Vermiform appendix (tissue), 1 donor: ENCODE results near the gene ETV6.

GRCh38 chr12:10121198-10121815 lies 8.7 kb downstream of the CLEC7A start:
- PRO-cap = bidirectional peak, plus-strand start at chr12:10121524, minus-strand start at chr12:10121395

- PRO-cap = no peak
These were observed 17.8 kb downstream of the OLR1 start for GRCh38 chr12:10154123-10154586.

- PRO-cap = no peak
These were observed 2.8 kb downstream of the KLRD1 start for GRCh38 chr12:10310373-10310903.

DNA sequence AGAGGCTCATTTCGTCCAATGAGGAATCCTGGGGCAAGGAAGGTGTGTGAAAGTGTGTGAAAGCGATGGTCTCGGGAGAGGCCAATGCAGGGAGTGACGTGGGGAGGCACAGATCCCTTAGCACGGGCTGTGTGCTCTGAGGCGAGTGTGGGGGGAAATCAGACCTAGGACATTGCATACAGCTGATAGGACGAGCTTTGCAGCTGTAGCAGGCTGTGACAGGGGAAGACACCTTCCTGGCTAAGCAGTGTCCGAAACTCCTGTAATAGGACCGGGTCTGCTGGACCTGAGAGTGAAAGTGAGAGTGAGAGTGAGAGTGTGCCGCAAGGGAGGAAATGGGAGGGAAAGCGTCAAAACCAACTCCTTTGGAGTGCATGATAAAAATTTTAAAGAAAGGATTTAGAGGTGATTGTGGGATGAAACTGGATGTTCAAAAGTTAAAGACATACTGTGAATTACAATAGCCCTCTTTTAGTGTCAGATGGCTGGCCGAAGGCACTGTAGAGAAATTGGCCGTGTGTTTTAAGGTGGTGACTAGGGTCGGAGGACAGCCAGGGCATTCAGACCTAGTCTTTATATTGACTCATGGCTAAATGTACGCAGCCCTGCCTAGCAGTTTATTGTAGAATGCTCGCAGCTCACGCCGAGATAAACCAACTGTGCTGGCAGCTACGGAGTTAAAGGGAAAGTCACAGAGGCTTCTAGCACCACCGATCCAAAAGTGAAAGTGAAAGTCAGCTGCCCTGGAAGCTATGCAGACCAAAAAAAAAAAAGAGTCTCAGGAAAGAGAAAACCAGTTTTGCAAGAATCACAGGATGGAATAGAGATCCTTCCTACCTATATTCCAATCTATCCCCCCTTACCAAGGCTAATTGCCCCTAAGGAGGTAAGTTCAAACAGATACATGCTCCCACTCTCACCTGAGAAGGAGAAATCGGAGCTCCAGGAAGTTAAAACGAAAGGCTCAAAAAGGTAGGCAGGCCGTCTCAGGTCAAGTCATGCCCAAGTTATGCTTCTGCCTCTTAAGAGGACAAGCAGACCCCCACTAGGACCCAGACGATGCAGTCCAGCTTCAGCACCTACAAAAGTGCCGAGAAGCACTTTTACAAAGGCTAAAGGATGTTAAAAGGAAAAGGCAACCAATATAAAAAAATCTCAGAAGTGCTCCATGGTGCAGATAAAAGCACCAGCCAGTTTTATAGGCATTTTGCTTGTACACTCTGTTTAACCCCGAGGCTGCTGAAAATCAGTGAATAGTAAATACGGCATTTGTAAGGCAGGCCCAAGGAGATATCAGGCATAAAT lies 25.0 kb downstream of the KLRK1 start:
- PRO-cap = bidirectional peak, plus-strand start at position 326 of the sequence, minus-strand start at position 300 of the sequence; bidirectional peak, plus-strand start at position 769 of the sequence, minus-strand start at position 723 of the sequence

DNA sequence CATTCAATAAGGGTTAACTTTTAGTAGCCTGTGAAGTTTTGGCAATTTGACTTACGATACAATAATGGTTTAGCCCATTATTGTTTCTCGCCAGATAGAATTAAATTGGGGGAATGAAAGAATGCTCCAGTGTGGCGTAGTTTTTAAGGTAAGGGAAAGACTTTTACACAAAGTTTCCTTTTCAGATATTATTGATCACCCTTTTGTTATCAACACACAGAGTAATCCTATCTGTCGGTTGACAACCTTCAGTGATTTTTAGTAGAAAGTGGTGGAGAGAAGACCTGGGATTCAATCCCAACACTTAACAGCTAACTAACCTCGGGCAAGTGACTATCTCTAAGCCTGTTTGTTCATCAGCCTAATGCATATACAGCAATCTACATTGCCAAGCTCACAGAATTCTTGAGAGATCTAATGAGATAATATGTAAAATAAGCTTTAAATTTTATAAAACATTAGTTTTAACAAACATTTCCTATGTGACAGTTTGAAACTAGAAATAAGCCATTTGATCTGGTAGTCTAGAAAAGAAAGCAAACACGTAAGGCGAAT lies 845 bp upstream of the MAGOHB start:
- PRO-cap = no peak

- PRO-cap = no peak
These were observed 22.5 kb upstream of the MAGOHB start for GRCh38 chr12:10635878-10636434.

DNA sequence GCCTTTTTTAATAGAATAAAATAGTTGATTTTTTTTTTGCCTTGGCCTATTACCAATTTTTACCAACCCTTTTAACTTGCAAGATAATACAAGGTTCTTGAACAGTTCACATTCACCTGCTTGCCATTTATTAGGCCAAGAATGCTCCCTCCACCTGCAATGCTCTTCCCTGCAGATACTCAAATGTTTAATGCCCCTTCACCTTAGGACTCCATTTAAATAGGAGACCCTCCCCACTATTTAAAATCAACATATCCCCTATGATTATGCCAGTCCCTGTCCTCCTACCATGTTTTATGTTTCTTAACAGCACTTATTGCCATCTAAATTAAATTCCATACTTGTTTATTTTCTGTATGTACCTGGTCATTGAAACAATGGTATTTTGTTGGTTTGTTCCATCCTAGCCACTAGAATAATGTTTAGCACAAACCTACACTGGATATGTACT lies 24.3 kb upstream of the STYK1 start:
- PRO-cap = no peak

DNA sequence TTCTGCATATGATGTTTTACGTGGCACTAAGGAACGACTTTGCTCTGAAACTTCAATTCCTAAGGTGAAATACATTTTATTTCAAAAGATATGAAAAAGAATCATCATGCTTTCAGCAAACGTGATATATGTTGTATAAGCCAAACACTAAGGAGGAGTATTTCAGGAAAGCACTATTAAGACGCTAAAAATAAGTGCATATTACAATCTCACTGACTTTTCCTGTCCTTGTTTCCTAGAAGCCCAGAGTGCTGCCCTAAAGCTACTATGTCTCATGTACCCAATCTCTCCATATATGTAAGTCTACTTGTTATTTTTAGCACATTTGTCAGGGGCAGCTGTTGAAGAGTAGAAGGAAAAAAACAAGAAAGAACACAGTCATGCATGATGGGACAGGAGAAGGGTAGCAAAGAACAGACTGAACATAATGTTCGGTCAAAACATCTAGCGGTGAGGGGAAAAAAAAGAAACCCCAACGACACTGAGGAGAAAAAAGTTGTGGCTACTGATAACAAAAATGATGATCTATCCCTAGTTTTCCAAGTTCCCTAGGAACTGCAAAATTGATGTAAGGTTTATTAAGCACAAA lies 14.3 kb downstream of the YBX3 start:
- PRO-cap = no peak

GRCh38 chr12:10749790-10750726 lies 26.9 kb upstream of the YBX3 start:
- PRO-cap = unidirectional peak, minus-strand start at chr12:10750128

- PRO-cap = no peak
These were observed 7.6 kb upstream of the SMIM10L1 start for GRCh38 chr12:11163128-11164122.

DNA sequence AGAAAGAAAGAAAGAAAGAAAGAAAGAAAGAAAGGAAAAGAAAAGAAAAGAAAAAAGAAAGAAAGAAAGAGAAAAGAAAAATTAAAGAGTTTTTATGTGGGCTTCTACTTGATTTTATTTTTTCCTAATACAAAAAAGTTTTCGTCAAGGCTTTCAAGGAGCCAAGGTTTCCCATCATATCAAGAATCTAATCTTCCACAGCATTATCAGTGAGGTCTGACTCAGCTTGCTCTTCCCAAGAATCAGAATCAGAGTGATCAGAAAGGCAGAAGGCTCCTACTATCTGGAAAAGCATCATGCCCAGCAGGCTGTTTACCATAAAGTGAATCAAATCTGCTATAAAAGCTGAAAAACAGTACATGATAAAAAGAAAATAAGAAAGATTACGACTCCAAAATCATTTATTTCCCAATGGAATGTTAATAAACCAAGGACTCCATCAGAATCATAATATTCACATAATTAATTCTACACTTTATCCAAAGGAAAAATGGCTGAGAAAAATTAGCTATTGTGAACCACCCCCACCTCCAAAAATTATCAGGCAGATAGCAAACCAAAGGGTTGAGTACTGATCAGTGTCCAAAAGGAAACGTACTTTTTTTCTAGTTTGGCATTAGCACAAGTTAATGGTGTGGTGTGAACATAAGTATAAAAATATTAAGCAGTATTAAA lies 2.5 kb upstream of the SMIM10L1 start:
- PRO-cap = no peak

GRCh38 chr12:11378267-11378698 lies 17.1 kb downstream of the PRB2 start:
- PRO-cap = no peak

GRCh38 chr12:11446124-11446418 lies 50.7 kb upstream of the PRB2 start:
- PRO-cap = no peak

DNA sequence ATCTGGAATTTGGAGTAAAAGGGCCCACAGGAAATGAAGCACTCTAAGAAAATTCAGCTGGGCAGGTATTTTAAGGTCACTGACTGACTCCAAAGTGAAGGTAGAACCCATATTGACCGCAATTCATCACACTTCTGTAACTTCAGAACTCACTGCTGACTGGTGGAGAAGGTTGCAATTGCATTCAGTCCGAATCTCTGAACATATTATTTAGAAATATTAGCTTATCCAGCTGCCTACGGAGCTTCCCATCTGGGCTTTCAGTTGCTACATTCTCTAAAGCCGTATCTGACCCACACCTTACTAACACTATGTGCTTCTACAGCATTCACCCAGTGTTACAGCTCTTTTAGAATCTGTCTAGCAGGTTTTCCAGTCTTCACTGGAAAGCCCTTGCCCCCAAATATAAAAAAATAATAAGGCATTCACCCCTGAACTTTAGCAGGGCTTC lies 103.3 kb upstream of the ETV6 start:
- PRO-cap = no peak

- PRO-cap = no peak
These were observed 101.7 kb upstream of the ETV6 start for GRCh38 chr12:11547802-11548152.

GRCh38 chr12:11565100-11565618 lies 84.3 kb upstream of the ETV6 start:
- PRO-cap = no peak

GRCh38 chr12:11609173-11609744 lies 40.2 kb upstream of the ETV6 start:
- PRO-cap = no peak

- PRO-cap = bidirectional peak, plus-strand start at chr12:11649653, minus-strand start at chr12:11649564; bidirectional peak, plus-strand start at chr12:11649765, minus-strand start at chr12:11649708; bidirectional peak, plus-strand start at chr12:11650432, minus-strand start at chr12:11650327
These were observed at the start of gene ETV6 for GRCh38 chr12:11649489-11650361. TSS of gene ETV6 (plus strand) at chr12:11649674.

GRCh38 chr12:11724002-11725124 lies 74.9 kb downstream of the ETV6 start:
- PRO-cap = no peak

- PRO-cap = no peak
These were observed 102.7 kb downstream of the ETV6 start for GRCh38 chr12:11752063-11752754.